Mammary epithelial cell (primary cell): ENCODE results near the gene FBXO10.

- CAGE, long polyA plus RNA, result no peak
- RRBS, result no CpG with 5 or more reads among the region's 17 CpGs
Observed at GRCh38 chr9:36458052-36458721, 58.1 kb upstream of the RNF38 start.

GRCh38 chr9:36985927-36986568, 48.0 kb downstream of the PAX5 start:
- CAGE, long polyA plus RNA, result no peak
- RRBS, result 4% methylated on average over 10 of the region's 82 CpGs

DNA sequence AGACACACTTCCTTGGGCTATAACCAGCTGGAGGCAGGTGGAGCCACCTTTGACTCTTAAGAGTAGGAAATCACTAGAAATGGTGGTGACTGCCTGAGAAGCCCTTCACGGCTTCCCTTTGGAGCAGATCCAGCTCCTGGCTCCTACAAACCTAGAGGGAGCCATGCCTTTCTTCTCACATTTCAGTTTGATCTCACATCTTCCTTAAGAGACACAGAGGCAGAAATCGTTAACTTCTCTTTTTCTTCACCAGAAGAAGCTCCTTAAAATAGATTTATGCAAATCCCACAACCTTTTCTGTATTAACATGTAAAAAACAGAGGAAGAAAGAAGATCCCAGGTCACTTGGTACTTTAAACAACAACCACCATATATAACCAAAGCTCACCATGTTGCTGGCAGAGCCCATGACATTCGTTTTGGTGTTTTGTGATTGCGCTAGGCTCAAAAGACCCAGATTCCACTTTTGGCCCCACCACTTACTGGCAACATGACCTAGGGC, 29.6 kb downstream of the PAX5 start:
- CAGE, long polyA plus RNA, result no peak
- RRBS, result no CpG with 5 or more reads among the region's 4 CpGs

GRCh38 chr9:37029206-37029564, 4.9 kb downstream of the PAX5 start:
- CAGE, long polyA plus RNA, result no peak
- RRBS, result 3% methylated on average over 6 of the region's 18 CpGs

GRCh38 chr9:37036937-37037631, 3.0 kb upstream of the PAX5 start:
- CAGE, long polyA plus RNA, result no peak
- RRBS, result 0% methylated on average over 3 of the region's 43 CpGs

GRCh38 chr9:37037632-37038602, 3.8 kb upstream of the PAX5 start:
- CAGE, long polyA plus RNA, result no peak
- RRBS, result 4% methylated on average over 33 of the region's 63 CpGs

DNA sequence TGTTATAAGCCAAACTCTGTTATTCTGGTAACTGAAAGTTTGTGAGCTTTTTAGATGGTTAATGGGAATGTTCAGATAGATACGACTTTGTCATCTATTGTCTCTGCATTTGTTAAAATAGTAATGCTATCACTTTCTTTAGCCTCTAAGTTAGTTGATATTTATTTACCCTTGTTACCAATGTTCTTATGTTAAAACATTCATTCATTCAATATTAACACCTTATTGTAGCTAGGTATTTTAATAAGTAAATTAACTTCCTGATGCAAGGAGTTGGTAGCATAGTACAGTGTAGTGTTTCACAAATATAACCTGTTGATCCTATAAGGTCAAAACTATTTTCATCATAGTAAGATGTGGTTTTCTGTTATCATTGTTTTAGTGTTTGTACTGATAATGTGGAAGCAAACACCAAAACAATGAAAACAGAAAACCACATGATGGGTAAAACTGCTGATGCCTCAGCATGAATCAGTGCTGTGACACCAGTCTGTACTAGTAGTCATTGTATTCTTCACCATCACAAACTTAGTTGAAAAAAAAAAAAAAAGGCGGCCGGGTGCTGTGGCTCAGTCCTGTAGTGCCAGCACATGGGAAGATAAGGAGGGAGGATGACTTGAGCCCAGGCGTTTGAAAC, 36.4 kb downstream of the ZCCHC7 start:
- CAGE, long polyA plus RNA, result no peak
- RRBS, result no CpG with 5 or more reads among the region's 4 CpGs

DNA sequence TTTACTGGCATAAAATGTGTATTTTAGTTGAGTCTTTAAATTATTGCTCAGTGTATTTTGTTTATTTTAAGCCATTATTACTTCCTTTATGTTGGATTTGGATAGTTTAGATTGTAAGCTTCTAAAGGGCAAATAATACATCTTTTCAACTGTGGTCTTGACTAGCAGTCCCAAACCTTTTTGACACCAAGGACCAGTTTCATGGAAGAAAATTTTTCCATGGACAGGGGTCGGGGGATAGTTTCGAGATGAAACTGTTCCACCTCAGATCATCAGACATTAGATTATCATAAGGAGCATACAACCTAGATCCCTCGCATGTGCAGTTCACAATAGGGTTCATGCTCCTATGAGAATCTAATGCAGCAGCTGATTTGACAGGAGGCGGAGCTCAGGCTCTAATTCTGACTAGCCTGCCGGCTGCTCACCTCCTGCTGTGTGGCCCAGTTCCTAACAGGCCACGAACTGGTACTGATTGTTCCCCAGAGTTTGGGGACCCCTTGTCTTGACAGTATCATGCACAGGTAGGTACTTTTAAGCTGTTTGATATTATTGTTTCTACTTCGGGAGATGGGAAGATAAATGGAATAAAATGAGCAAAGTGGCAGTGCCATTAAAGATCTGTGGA, 66.8 kb downstream of the ZCCHC7 start:
- CAGE, long polyA plus RNA, result no peak
- RRBS, result no CpG with 5 or more reads among the region's 7 CpGs

DNA sequence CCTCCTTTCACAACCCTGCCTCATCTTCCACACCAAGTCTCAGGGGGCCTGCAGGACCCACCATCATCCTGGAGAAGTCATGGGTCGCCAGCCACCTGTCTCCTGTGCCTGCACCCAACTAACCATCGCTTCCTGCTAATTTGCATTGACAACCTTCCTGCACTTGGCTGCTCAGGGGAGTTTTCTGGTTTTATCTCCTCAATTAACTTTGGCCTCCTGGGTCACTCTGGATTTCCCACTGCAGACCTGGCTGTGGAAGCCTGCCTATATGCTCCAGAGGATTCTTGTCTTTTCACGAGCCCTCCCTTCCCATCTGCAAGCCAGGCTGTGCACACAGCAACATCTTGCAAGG, 52.7 kb upstream of the GRHPR start:
- CAGE, long polyA plus RNA, result no peak
- RRBS, result no CpG with 5 or more reads among the region's 3 CpGs

- CAGE, long polyA plus RNA, result no peak
- RRBS, result no CpG with 5 or more reads among the region's 14 CpGs
Observed at GRCh38 chr9:37436512-37437483, 14.3 kb downstream of the GRHPR start.

- CAGE, long polyA plus RNA, result no peak
- RRBS, result no CpG with 5 or more reads among the region's 6 CpGs
Observed at GRCh38 chr9:37508095-37509070, 22.6 kb downstream of the POLR1E start.

DNA sequence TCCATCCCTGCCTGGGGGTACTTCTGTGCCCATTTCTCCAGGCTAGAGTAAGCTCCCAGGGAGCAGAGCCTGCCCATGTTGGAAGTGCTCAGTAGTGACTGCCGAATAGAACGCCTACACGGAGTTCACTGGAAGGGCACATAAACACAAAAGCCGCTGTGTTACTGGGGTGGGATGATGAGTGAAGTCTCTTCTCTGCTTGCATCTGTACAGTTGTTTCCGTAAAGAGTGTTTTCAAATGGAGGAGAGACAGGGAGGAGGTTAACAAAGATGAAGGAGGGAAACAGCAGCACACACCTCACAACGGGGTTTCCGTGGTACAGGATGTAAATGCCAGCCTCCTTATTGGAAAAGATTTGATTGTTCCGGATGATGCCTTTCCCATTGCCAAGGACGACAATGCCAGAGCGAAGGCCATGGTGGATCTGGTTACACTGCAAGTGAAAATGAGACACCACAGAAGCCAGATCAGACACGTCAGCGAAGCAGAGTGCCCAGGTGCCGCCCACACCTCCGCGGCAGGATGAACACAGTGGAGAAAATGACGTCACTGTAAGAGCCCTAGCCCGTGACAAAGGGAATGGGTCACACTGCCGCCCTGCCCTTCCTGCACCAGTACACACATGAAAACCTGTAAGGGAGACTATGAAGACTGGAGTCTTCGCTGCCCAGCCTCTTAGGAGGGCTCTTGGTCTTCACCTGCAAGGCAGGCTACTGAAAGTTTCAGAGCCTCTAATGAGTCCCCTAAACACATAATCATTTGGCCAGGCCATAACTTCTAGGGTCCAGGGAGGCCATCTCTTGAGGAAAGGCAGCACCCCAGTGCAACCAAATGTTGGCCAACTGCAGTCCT, 43.3 kb downstream of the POLR1E start:
- CAGE, long polyA plus RNA, result no peak
- RRBS, result no CpG with 5 or more reads among the region's 19 CpGs

DNA sequence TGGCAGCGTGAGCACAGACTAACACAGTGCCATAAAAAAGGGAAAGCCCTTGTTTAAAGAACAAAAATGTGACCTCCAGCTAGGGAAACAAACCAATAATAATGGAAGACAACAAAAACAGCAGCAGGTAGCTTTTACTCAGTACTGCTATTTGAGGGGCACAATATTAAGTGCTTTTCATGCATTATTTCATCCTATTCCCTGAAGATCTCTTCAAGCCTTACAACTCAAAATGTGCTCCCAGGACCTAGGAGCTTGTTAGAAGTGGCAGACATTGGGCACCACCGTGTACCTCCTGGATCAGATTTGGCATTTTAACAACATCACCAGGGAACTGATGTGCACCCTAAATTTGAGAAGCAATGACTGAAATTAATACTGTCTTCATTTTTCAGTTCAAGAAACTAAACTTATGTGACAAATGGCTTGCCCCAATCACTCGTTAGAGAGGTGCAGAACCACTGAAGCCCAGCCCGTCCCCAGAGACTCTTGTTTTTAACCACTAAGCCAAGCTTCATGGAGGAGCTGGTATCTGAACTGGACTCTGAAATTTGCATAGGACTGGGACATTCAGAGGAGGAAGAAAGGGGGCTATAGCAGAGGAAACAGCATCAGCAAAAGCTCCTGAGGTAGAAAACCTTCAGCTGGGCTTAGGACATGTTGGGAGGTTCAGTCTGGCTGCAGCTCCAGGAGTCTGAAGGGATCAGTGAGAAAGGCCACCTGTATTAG, 10.7 kb downstream of the FBXO10 start:
- CAGE, long polyA plus RNA, result no peak
- RRBS, result no CpG with 5 or more reads among the region's 4 CpGs

GRCh38 chr9:37575986-37576836, at the start of gene FBXO10:
TSS of gene FBXO10 (minus strand) at chr9:37576380.
- CAGE, long polyA plus RNA, result no peak
- RRBS, result 1% methylated on average over 32 of the region's 75 CpGs

- CAGE, long polyA plus RNA, result no peak
- RRBS, result 1% methylated on average over 20 of the region's 67 CpGs
Observed at GRCh38 chr9:37801120-37801943, 735 bp downstream of the DCAF10 start.

GRCh38 chr9:37902632-37903090, 1.3 kb downstream of the SLC25A51 start:
- CAGE, long polyA plus RNA, result no peak
- RRBS, result no CpG with 5 or more reads among the region's 4 CpGs

- CAGE, long polyA plus RNA, result no peak
- RRBS, result no CpG with 5 or more reads among the region's 10 CpGs
Observed at GRCh38 chr9:38008020-38008725, 60.9 kb downstream of the SHB start.

GRCh38 chr9:38017130-38017975, 51.7 kb downstream of the SHB start:
- CAGE, long polyA plus RNA, result no peak
- RRBS, result no CpG with 5 or more reads among the region's 16 CpGs

DNA sequence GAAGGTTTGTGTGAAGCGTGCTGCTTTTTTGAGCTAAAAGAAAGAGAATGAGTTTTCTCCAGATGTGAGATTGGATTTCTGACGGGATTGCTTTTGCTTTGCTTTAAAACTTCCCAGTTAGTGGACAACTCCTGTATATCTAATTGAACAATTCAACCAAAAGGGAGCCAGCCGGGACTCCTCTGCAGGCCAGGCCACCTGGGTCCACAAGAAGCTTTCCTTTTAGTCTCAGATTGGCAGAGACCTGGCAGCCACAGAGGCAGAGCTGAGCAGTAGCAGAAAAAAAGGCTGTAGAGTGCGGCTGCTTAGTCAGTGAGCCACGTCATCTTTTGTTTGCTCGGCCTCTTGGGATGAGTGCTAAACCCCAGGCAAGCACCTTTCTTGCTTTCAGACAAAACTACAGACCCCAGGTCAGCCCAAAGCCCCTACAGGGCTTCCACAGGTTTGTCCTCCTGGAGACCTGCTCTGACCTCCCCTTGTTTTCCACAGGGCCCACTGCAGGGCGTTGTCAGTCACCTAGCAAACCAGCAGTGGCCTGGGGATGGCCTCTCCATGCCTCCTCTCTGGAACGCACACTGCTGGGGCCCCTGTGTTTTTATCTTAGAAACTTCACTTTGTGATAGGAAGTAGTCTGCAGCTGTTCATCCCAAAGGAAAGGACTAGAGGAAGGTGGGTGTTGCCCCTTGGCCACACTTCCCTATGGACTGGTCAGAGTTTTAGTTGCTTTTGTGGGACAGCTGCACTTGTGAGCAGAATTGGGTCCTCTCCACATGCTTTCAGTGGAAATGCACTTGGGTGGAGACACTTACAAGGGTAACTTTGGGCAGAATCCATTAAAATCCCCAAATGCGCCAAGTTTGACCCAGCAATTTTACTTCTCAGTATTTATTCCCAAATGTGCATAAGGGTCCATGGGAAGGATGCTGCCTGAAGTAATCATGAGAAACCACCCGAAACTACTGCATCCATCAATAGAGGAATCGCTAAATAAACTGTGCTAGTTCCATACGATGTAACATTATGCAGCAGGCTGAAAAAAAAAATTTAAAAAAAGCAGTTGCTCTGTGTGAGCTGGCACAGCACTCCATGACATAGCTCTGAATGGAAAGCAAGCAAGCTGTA, 49.8 kb downstream of the SHB start:
- CAGE, long polyA plus RNA, result no peak
- RRBS, result no CpG with 5 or more reads among the region's 12 CpGs

GRCh38 chr9:38035848-38036749, 32.9 kb downstream of the SHB start:
- CAGE, long polyA plus RNA, result no peak
- RRBS, result no CpG with 5 or more reads among the region's 17 CpGs